ENCODE measurements around the gene ELK3.

GRCh38 chr12:95653751-95654546, 102.7 kb upstream of the USP44 start:
- RRBS: no CpG with 5 or more reads among the region's 9 CpGs

- RRBS: no CpG with 5 or more reads among the region's 2 CpGs
Measured at GRCh38 chr12:95705064-95705511, 85.5 kb downstream of the NTN4 start.

- RRBS: no CpG with 5 or more reads among the region's 14 CpGs
Measured at GRCh38 chr12:95737820-95738742, 52.5 kb downstream of the NTN4 start.

DNA sequence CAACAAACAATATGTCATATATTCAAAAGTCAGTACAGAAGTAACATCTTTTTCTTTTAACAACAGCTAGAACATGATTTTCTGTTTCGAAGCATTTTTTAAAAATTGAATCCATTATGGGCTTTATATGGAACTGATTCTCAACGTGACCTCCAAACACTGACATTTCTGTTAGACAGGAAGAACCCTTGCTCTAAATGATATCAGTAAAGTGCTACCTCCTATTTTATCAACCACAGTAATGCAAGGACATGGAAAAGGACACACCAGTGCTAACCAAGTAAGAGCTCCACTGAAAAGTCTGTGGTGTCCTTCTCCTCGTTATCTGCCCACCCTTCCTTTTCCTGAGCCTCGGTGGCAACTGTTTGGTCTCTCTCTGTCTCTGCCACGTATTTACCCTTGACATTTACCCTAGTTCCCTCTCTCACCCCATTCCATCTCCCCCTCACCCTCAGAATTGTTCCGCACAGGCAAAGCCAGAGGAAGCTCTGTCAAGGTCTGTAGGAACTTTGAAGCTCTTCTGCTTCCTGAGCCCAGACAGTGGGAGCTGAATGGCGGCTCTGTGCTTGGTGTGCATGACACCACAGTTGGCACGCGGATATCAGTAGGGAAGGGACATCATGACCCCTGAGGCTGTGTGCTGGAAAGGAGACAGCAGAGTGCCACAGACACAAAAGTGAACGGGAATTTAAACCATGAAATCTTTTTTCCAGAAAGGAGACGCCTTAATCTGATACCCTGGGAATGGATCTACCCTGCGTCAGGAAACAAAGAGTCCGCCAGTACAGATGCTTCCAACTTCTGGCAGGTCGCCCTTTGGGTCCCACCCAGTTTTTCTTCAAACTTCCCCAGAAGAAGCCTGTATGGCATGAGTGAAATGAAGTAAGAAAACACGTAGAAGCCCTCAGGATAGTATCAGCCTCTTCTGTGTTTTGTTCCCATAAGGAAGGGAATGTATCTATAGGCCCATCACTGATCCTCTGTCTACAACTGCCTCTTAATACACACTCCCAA, 50.8 kb downstream of the NTN4 start:
- RRBS: no CpG with 5 or more reads among the region's 15 CpGs

GRCh38 chr12:95960284-95960773, 17.2 kb downstream of the AMDHD1 start:
- RRBS: no CpG with 5 or more reads among the region's 6 CpGs

- RRBS: 3% methylated on average over 47 of the region's 84 CpGs
Measured at GRCh38 chr12:96193775-96194803, at the start of gene ELK3. Gene ELK3, plus strand, starts transcription at chr12:96194375.

DNA sequence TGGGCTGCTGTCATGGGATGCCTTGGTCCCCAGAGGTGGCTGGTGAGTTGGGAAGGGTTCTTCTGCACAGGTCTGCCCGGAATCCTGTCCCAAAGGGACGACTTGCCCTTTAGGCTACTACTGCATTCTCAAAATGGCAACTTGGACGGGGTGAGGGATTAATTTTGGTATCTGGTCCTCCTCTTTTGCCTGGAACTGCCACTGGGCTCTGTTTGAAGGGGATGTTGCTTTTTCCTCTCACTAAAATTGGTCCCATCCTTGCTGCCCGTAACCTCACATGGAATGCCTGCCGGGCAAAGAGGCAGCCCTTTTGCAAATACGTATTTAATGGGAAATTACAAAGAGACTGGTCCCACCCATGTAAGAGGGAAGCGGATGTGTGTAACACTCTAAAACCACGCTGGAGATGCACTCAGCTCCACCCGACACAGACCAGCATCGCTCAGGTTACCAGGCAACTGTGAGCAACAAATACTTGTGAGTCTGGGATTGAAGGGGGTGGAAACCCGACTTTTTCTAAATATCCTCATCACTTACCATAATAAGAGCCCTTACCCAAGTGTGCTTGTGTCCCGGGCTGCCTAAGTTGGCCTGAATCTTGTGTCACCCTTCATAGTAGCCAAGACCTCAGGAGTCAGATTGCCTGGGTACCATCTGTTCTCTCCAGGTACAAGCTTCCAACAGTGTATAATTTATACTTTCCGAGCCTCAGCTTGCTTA, 47.6 kb downstream of the ELK3 start:
- RRBS: no CpG with 5 or more reads among the region's 13 CpGs

GRCh38 chr12:96263147-96264174, 69.3 kb downstream of the ELK3 start:
- RRBS: no CpG with 5 or more reads among the region's 19 CpGs

GRCh38 chr12:96352380-96352988, 47.8 kb downstream of the CDK17 start:
- RRBS: no CpG with 5 or more reads among the region's 1 CpG

DNA sequence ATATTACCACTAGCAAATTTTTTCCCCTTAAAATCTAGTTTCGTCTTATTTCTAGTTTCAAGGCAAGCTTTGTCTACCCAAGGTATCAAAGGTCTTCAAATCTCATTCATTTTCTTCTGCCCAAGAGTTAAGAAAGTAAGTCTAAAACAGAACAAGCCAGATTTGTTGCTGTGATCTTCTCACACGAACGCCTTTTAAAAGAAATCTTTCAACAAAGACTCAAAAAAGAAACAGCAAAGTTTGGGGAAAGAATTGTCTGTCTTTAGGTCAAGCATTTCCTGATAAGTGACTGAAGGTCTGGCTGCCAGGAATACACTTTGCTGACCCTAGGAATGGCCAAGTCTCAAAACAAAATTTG, 1.8 kb downstream of the CDK17 start:
- RRBS: no CpG with 5 or more reads among the region's 3 CpGs

GRCh38 chr12:97143037-97143336, 235.9 kb downstream of the NEDD1 start:
- RRBS: no CpG with 5 or more reads among the region's 3 CpGs

DNA sequence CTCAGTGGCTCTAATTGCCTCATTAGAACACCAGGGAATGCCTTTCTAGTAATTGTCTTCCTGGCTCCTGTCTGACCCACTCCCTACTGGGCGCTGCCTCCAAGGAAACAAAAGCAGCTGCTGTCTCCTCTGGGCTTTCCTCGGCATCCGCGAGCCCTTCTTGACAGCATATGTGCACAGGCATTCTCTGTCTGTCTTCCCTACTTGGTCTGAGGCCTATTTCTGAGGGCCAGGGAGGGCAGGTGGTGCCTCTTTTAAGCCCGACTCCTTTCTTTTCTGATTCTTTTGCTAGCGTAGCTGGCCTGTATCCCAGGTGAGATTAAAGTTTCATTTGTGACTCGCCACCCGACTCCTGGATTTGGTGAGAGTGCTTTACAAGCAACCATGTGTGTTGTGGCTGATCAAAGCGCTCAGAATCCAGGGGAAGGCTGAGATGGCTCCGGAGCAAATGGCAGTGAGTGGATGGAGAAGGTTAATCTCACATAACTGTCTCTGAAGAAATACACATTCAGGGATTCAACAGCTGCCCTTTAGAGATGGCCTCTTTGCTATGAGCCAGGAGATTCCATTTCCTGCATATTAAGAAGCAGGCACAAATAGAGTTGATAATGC, 369.2 kb downstream of the NEDD1 start:
- RRBS: no CpG with 5 or more reads among the region's 10 CpGs

- RRBS: no CpG with 5 or more reads among the region's 21 CpGs
Measured at GRCh38 chr12:97464591-97465917, 558.0 kb downstream of the NEDD1 start.

DNA sequence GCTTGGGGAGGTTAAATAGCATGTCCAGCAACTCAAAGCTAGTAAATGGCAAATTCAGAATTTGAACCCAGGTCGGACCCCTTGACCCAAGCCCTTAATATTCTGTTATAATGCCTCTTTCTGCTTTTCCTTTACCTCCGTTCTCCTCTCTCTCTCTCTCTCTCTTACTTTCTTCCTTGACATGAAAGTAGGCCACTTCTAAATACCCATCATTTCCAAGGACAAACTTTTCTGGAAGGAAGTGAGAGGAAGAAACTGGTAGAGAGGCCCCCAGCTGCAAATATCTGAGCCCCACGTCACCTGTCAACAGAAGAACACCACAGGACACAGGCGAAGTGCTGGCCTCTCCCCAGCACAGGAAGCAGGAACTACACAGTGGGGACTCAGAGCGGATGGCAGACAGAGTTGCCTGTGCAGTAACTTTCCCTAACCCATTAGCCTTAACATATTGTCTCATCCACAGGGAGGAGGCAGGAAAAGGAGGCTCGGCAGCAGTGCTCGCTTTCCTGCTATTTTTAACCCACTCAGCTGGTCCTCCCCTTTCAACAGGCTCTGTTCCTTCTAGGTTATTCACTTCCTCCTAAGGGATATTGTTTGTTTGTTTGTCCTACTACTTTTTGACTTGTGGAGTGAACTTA, 111.5 kb upstream of the TMPO start:
- RRBS: no CpG with 5 or more reads among the region's 7 CpGs

DNA sequence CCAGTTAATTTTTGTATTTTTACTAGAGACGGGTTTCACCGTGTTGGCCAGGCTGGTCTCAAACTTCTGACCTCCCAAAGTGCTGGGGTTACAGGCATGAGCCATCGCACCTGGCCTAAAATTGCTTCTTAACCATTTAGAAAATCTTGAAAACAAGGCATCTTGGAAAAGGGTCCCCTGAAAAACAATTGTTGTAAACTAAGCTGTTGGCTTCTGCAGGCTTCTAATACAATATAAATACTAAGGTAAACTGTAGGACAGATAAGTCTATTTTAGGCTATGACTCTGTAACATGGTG, 19.6 kb upstream of the SLC25A3 start:
- RRBS: no CpG with 5 or more reads among the region's 3 CpGs

GRCh38 chr12:98857067-98857649, 212.1 kb downstream of the APAF1 start:
- RRBS: no CpG with 5 or more reads among the region's 6 CpGs

- RRBS: no CpG with 5 or more reads among the region's 15 CpGs
Measured at GRCh38 chr12:99079798-99080215, 434.7 kb downstream of the APAF1 start.

- RRBS: no CpG with 5 or more reads among the region's 5 CpGs
Measured at GRCh38 chr12:99238088-99238420, 409.5 kb upstream of the GARIN6 start.

GRCh38 chr12:99453262-99453845, 194.2 kb upstream of the GARIN6 start:
- RRBS: no CpG with 5 or more reads among the region's 9 CpGs